ENCODE measurements around a stretch of chr10.

- PRO-cap, result no peak
Measured at GRCh38 chr10:33192123-33192567, 142.3 kb downstream of the NRP1 start.

DNA sequence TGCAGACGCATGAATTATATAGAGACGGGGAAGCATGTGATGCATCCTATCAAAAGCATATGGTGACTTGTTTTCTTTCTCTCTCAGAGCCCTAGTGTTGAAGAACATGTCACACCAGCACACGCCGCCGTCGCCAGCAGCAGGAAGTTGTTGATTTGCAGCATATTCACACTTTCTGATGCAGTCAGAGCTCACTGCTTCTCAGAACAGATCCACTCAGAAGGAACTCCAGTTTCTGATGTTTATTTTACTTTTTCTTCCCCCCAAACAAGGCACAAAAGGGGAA, 123.3 kb downstream of the NRP1 start:
- PRO-cap, result no peak

DNA sequence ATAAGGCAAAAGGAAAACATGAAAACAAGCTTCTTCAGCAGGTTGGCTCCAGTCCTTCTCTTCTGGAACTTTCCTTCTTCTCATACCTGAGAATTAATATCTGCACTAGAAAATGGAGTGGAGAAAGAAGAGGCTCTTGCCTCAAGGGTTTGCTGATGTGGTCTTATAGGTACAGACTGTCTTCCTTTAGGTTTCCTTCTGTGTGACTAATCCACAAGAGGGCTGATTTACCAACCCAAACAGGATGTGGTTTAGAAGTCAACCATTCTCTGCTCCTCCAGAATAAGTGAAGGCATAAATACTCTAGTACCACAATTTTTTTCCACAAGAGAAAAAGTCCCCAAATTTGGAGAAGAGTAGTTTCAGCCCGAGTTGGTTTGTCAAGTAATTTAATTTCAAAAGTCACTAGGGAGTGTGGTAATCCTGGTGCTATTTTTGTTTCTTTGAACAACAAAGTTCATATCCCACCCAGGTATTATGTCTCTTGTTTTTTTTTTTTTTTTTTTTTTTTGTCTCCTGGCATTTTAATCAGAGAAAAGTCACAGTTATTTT, 85.8 kb downstream of the NRP1 start:
- PRO-cap, result no peak

- PRO-cap, result bidirectional peak, plus-strand start at chr10:33337744, minus-strand start at chr10:33337475
Measured at GRCh38 chr10:33337633-33337984, 3.1 kb upstream of the NRP1 start.

GRCh38 chr10:34194143-34194629, 620.9 kb downstream of the PARD3 start:
- PRO-cap, result unidirectional peak, minus-strand start at chr10:34194431

DNA sequence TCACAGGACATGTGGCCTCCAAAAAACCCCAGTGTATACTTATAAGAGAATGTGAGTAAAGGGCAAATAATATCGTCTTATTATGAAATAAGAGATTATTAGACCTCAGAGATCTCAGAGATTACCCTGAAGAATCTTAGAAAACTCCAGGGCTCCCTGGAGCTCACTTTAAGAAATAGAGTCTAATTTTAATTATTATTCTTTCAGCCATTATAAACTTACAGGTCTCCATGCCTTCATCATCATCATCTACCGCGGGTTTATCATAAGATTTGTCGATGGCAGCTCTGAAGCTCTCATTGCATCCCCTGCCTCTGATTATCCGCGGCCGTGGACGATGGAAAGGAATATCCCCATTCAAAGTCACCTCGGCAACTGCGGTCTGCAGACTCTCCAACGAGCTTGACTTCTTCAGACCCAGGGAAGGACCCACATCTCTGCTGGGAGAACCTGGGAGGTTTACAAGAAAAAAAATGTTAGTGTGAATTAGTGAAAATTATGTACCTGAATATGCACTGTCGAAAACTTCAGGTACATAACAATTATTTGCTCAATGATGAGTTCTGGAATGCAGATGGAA, 484.1 kb downstream of the PARD3 start:
- PRO-cap, result no peak

DNA sequence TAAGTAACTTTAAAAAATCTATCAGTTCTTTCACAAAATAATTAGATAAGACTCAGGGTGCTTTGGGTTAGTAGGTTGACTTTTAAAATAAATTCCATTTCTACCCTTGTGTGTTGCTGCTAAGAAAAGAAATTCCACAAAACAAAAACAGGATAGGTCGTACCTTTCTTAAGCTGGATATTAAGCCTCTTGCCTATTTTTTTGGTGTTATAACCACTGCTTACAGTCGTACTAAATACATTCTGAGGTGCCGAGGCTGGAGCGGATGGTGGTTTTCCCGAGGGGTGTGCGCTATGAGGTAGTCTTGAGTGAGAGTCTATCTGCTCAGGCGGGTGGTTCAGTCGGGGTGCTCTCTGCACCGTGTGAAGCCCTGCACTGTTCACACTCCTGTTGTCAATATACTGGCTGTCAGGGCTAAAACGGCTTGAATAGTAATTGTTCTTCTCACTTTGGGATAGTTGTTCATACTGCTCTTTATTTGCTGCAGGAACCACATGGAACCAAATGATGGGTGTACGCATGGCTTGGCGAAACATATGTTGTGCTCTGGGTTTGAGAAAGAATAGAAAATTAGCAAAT, 432.6 kb downstream of the PARD3 start:
- PRO-cap, result no peak

DNA sequence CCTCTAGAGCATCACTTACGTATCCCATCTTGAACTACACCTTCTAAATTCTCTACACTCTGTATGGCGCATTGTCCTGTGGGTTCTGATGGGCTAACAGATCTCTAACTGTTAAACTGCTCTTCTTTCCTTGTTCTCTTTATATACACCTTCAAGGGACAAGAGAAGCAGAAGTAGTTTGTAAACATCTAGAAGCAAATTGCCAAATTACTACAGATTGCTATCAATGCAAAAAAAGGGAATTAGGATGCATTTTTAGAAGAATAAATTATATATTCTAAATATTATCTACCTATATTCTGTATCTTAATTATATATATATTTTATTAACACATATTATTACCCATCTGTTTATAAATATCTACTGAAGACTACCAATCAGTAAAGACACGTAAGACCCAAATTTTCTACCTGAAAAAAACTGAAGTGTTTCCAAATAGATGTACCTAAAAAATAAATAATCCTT, 299.6 kb downstream of the PARD3 start:
- PRO-cap, result no peak

GRCh38 chr10:34760346-34760963, 54.6 kb downstream of the PARD3 start:
- PRO-cap, result no peak

DNA sequence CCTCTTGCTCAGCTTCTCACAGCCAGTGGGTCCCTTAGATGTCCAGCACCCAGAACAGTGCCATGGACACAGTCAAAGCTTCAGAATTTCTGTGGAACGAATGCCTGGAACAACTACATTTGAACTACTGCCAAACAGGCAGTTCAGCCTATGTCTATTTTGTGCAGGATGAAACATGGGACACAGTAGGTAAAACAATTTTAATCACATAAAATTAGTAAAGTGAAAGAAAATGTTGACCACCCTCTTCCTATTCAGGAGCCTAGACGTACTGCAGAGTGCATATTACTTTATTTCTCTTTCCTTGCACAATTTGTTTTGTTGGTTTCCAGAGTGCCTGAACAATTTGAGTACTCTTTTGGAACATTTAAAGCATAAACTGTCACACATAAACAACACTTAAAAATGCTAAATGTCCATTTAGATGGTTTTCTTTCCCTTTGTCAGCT, 2.1 kb downstream of the PARD3 start:
- PRO-cap, result no peak

DNA sequence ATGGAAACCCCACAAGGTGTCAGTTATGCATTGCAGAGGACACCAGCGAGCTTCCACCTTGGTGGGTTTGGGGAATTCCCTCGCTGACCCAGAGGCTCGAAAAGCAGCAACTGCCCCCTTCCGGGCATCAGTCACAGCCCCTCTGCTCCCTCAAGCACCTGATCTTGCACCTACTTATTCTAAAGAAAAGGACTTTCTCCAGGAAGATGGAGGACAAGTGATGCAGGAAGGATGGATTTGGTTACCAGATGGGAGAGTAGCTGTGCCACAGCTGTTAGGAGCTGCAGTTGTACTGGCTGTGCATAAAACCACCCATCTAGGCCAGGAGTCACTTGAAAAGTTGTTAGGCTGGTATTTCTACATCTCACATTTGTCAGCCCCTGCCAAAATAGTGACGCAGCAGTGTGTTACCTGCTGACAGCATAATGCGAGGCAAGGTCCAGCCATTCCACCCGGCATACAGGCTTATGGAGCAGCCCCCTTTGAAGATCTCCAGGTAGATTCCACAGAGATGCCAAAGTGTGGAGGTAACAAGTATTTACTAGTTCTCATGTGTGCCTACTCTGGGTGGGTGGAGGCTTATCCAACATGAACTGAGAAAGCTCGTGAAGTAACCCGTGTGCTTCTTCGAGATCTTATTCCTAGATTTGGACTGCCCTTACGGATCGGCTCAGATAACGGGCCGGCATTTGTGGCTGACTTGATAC, 116.4 kb downstream of the CUL2 start:
- PRO-cap, result no peak

GRCh38 chr10:35140502-35141269, 14.0 kb downstream of the CREM start:
- PRO-cap, result no peak

- PRO-cap, result no peak
Measured at GRCh38 chr10:35217443-35217777, 90.8 kb downstream of the CREM start.

DNA sequence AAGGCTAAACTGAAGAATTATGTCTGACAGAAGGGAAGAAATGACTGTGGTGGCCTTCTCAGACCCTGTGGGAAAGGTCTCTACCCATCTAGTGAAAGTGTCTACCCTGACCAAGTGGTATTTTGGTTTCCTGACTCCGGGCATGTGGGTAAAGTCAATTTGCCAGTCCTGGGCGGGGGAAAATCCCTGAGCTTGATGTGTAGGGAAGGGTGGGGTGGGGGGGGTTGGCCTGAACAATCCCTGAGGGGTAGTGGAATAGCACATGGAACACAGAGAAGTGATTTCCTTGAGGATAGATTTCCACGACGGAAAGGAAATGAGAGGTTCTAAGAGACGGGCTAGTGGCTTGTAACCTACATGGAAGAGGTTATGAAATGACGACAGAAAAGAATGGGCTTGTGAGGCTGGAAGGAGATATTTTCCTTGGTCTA, 66.6 kb downstream of the CCNY start:
- PRO-cap, result no peak

GRCh38 chr10:35422298-35422834, 86.1 kb downstream of the CCNY start:
- PRO-cap, result no peak

GRCh38 chr10:35441678-35442847, 105.8 kb downstream of the CCNY start:
- PRO-cap, result no peak

DNA sequence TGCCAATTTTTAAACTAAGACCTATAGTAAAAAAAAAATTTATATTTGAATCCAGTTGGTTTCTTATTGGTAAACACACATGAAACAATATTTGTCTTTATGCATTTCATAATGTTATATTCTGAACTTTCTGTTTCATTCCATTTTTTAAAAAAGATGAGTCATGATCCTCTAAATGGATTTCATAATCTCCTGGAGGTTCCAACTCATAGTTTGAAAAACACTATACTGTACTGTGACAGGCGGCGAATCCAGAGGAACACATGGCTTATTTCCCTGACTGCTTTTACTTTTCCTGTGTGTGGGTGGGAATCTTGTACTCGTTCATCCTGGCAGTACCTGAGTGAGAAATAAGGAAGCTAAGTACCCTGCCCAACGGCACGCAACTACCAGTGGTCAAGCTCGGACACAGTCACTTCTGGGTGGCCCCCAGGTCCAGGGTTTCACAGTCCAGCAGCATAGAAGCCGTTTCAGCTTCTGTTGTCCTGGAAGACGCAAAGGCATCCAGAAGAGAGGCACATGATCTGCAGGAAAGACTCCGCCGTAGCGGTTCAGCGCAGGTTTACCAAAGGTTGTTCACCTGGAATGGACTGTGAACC, 117.6 kb downstream of the CCNY start:
- PRO-cap, result no peak

DNA sequence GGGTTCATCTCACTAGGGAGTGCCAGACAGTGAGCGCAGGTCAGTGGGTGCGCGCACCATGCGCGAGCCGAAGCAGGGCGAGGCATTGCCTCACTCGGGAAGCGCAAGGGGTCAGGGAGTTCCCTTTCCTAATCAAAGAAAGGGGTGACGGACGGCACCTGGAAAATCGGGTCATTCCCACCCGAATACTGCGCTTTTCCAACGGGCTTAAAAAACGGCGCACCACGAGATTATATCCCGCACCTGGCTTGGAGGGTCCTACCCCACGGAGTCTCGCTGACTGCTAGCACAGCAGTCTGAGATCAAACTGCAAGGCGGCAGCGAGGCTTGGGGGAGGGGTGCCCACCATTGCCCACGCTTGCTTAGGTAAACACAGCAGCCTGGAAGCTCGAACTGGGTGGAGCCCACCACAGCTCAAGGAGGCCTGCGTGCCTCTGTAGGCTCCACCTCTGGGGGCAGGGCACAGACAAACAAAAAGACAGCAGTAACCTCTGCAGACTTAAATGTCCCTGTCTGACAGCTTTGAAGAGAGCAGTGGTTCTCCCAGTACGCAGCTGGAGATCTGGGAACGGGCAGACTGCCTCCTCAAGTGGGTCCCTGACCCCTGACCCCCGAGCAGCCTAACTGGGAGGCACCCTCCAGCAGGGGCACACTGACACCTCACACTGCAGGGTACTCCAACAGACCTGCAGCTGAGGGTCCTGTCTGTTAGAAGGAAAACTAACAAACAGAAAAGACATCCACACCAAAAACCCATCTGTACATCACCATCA, 131.1 kb upstream of the GJD4 start:
- PRO-cap, result no peak

- PRO-cap, result unidirectional peak, minus-strand start at chr10:35640636
Measured at GRCh38 chr10:35640518-35641592, 1.2 kb downstream of the FZD8 start.

GRCh38 chr10:38348618-38349225, 254.6 kb downstream of the ZNF37A start:
- PRO-cap, result no peak

Data from bile duct (tissue), 1 donor.